Prostate gland (tissue), 2 donors: ENCODE measurements around a stretch of chr1.

- PRO-cap = no peak
- RAMPAGE, long total RNA, 2 experiments = no peak in any of the 2 experiments
Measured at GRCh38 chr1:59360139-59360768, 63.4 kb downstream of the FGGY start.

DNA sequence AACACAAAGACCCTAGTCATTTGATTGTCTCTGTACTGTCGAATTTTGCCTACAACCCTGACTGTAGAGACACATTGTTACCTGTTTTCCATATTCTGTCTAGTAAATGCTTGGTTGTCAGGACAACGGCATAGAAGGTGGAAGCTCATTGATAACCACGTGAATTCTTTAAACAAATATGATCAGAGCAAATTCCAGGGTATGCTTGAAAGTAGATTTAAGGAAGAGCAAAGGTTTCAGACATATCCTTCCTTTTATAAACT lies 203.0 kb downstream of the FGGY start:
- PRO-cap = no peak
- RAMPAGE, long total RNA, 2 experiments = no peak in any of the 2 experiments

- PRO-cap = no peak
- RAMPAGE, long total RNA, 2 experiments = no peak in any of the 2 experiments
Measured at GRCh38 chr1:59670965-59671437, 143.7 kb upstream of the HOOK1 start.

DNA sequence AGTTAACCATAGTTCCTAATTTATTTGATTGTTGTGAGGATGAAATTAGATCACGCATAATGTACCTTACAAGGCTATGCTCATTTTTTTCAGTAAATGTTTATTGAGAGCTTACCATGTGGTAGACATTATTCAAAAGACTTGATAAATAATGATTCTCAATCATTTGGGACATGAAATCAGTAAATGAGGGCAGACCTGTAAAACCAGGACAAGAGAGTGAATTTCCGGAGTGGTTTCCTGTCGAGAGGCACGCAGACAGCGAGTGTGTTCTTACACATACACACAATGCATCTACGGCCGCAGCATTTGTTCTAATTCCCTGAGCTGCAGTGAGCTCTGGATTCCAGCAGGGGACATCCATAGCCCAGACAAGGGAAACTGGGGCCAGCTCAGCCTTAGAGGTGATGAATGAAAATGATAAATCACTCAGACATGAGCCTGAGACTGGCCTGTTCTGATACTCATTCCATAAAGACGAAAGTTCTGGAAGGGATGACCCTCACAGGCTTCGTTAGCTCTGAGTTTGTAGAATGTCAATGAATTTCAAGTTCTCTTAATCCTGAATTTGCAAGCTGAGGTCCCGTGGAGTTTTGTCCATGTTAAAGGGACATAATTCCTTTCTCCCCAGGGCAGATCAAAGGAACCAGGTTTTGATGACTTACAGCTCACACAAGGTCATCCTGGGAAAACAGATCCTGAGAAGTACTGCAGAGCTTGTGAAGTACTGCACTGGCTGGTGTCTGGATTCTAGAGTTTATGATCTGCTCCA lies 207.8 kb upstream of the C1orf87 start:
- PRO-cap = no peak
- RAMPAGE, long total RNA, 2 experiments = no peak in any of the 2 experiments

DNA sequence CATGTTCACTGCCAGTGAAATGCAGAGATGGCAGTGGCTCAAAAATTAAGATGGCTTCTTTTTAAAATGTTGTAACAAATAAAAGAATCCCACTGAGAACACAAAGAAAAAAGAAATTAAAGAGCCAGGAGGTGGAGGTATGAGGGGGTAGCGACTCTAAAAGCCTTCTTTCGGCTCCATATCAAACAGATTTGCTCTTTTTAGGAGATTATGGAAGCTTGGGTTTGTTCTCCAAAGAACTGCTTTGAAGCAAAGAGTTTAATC lies 226.9 kb upstream of the NFIA start:
- PRO-cap = no peak
- RAMPAGE, long total RNA, 2 experiments = no peak in any of the 2 experiments

- PRO-cap = no peak
- RAMPAGE, long total RNA, 2 experiments = no peak in any of the 2 experiments
Measured at GRCh38 chr1:60904408-60904775, 178.0 kb upstream of the NFIA start.

DNA sequence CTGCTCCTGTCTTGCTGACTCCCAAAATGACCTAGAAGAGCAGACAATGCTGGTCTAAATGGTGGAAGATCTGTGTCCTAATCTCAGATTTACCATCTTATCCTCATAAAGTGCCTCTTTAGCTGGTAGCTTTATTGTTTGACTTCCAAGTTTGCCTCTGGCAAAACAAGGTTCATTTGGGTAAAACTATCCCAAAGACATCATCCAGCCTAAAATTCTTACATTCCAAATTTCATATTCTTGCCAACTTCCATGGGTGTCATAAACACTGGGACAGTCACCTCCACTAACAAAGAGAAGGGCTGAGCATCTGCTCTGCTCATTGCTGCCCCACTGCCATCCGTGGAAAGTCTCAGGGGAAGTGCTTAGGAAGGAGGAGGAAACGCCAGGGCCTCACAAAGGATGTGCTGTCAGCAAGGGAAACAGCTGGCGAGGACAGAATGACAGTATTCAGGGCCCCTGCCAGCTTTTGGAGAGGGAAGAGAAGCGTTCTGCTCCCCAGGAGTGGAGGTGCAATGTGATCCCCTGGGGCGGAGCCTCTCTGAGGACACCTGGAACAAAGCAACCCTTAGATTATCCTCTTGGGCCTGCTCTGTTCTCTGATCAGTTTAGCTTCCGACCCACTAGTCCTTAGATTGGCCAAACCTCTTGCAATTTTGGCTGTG lies 170.5 kb upstream of the NFIA start:
- PRO-cap = no peak
- RAMPAGE, long total RNA, 2 experiments = no peak in any of the 2 experiments

- PRO-cap = no peak
- RAMPAGE, long total RNA, 2 experiments = no peak in any of the 2 experiments
Measured at GRCh38 chr1:60983688-60984336, 98.5 kb upstream of the NFIA start.

GRCh38 chr1:61081488-61081941 lies 846 bp upstream of the NFIA start:
- PRO-cap = no peak
- RAMPAGE, long total RNA, 2 experiments = no peak in any of the 2 experiments

GRCh38 chr1:61082878-61083028 lies 392 bp downstream of the NFIA start:
- PRO-cap = no peak
- RAMPAGE, long total RNA, 2 experiments = no peak in any of the 2 experiments

DNA sequence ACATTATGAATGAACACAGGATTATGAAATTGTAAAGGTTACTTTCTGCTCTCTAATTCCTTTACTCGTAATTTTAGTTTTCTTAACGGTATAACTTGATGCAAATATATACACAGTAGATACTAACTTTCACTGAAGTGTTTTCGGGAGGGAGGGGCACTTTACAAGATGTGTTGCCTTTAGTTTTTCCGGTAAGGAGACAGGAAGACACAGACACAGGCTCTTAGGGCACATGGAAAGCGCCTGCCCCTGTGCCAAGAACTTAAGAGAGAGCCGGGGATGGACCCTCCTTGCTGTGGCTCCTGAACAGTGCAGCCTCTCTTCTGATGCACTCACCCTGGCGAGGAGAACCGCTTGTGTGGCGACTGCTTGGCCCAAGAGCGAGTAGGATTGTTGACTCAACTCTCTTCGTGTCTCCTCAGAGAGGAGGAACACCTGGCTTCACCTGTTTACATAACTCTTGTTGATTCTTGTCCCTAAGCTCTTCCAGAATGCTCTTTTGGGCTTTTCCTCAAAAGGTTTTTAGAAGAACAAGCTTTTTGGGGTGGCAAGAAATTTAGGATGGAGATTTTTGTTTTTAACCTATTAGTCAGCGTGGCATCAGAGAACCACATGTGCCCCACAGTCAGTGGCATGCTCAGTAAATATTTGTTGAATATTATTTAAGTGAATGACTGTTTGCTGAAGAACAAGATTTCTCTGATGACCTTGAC lies 60.4 kb downstream of the NFIA start:
- PRO-cap = unidirectional peak, minus-strand start at position 339 of the sequence; unidirectional peak, minus-strand start at position 395 of the sequence
- RAMPAGE, long total RNA, 2 experiments = no peak in any of the 2 experiments

DNA sequence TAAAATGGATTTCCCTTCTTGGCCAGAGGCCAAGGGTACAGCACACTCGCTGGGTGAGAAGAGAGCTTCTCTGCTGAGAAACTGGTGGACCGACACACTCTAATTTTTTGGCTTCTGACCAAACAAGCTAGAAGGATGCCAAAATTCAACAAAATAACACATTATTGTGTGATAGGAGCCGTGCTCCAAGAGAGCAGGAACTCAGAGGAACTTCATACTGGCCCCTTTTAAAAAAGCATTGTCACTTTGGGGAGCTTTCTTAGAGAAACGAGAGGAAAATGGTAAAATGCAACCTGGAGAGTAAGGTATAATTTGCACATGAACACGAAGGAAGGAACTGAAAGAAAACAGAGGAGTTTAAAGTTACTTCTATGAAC lies 102.2 kb downstream of the NFIA start:
- PRO-cap = unidirectional peak, plus-strand start at position 73 of the sequence
- RAMPAGE, long total RNA, 2 experiments = no peak in any of the 2 experiments

DNA sequence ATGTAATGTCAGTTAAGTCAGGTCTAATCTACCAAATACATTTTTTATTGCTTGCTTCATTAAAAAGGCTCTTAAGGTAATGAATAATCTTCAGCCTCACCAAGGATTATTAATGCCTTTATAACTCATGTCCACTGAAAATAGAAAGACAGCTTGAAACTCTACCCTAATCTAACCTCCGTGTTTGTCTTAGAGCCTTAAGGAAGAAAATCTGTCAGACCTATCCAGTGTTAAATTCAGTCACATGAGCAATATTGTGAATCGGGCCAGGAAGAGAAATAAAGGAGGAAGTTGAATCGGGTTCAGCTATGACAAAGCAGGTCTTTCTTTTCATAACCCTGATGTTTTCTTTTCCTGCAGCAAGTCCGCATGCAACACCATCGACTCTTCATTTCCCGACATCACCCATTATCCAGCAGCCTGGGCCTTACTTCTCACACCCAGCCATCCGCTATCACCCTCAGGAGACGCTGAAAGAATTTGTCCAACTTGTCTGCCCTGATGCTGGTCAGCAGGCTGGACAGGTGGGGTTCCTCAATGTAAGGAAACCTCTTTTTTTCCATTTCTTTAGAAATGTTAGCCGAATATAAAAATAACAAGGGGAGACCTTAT lies 321.1 kb downstream of the TM2D1 start:
- PRO-cap = no peak
- RAMPAGE, long total RNA, 2 experiments = no peak in any of the 2 experiments

DNA sequence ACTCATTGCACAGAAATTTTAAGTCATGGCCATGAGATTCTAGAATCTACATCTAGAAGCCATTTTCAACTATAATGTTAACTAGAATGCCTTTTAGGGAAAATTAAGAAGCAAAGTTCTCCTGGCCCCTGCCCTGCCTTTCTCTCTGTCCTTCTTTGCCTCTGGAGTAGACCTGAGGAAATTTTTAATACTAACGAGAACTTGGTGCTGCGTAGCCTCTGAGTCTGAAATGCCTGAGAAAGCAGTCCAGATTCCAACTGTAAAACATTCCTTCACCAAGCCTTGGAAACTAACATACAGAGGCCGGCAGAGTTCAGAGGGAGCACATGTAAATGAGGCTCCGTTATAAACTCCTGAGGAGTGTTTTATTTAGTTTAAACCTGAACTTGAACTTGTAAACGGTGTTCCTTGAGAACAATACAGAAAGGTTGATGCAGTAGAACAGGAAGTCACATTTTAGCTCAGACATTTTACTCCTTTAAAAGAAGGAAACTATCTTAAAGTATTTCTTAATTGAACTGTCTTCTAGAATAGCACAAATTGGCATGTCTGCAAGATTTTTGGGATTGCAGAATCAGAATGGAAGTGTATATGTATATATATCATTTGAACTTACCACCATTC lies 280.7 kb downstream of the TM2D1 start:
- PRO-cap = no peak
- RAMPAGE, long total RNA, 2 experiments = no peak in any of the 2 experiments

GRCh38 chr1:61452938-61454171 lies 271.6 kb downstream of the TM2D1 start:
- PRO-cap = no peak
- RAMPAGE, long total RNA, 2 experiments = no peak in any of the 2 experiments

- PRO-cap = no peak
- RAMPAGE, long total RNA, 2 experiments = no peak in any of the 2 experiments
Measured at GRCh38 chr1:61591245-61591641, 133.7 kb downstream of the TM2D1 start.

- PRO-cap = no peak
- RAMPAGE, long total RNA, 2 experiments = no peak in any of the 2 experiments
Measured at GRCh38 chr1:61591642-61592295, 133.2 kb downstream of the TM2D1 start.

DNA sequence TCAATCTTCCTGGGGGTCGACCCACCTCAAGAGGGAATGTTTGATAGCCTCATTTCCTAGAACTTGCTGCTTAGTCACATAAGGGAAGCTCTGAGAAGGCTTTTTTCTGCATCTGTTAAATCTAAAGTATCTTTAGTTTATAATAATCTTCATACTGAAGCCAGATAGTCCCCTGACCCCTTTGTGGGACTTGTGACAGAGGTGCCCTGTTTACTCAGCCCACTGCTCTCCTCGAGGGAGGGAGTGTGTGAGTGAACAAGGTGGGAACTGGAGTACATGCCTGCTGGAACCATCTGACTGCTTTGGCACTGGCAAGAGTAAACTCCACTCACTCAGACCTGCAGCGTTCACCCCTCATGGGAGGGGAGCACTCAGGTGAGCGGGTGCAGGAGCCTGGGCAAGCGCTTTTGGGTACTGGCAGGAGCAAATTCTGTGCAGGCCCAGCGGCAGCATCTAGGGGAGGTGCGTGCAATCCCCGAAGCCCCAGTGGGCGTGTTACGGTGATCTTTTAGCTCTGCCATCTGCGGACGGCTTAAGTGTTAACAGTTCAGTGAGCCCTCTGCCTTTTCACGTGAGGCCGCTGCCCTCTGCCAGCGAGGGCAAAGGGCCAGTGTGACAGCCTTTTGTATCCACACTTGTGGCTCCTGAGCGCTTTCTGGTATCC lies 127.3 kb downstream of the PATJ start:
- PRO-cap = no peak
- RAMPAGE, long total RNA, 2 experiments = no peak in any of the 2 experiments

GRCh38 chr1:62596773-62597309 lies 479 bp upstream of the ANGPTL3 start:
- PRO-cap = no peak
- RAMPAGE, long total RNA, 2 experiments = no peak in any of the 2 experiments

GRCh38 chr1:62613049-62613607 lies 15.8 kb downstream of the ANGPTL3 start:
- PRO-cap = no peak
- RAMPAGE, long total RNA, 2 experiments = no peak in any of the 2 experiments